A549 (cell line): ENCODE data around the genes ANGPT4 and FKBP1A.

DNA sequence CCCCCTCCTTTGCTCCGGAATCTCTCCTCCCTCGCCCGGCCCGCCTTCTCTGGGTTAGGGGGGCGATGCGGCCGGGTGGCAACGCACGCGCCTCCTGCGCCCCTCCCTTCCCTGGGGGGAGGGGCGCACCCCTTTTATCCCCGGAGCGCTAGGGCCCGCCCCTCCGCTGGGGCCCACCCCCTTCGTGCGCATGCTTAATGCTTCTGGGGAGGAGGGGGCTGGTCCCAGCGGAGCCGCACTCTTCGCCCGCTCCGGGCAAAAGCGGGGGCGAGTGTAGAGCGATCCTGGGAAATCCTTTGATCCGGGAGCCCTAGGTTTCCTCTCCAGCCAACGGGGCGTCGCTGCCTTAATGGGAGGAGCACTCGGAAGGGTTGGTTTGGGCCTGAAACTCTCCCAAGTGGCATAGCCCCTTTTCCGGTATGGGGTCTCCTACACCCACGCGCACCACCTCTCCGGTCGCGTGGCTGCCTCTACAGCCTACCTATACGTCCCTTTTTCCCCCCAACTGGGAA, 1.9 kb downstream of the SOX12 start:
- PRO-cap = bidirectional peak, plus-strand start at position 234 of the sequence, minus-strand start at position 110 of the sequence
CAGE:
- cytosol, long polyA plus RNA = no peak
- long polyA plus RNA = no peak
- nucleus, long polyA plus RNA = no peak

GRCh38 chr20:435593-436316, 26.6 kb downstream of the TBC1D20 start:
- PRO-cap = no peak
CAGE:
- cytosol, long polyA plus RNA = no peak
- long polyA plus RNA = no peak
- nucleus, long polyA plus RNA = no peak

GRCh38 chr20:437690-438217, 24.6 kb downstream of the TBC1D20 start:
- PRO-cap = no peak
CAGE:
- cytosol, long polyA plus RNA = no peak
- long polyA plus RNA = no peak
- nucleus, long polyA plus RNA = no peak

GRCh38 chr20:438333-439141, 23.8 kb downstream of the TBC1D20 start:
- PRO-cap = no peak
CAGE:
- cytosol, long polyA plus RNA = no peak
- long polyA plus RNA = no peak
- nucleus, long polyA plus RNA = no peak

DNA sequence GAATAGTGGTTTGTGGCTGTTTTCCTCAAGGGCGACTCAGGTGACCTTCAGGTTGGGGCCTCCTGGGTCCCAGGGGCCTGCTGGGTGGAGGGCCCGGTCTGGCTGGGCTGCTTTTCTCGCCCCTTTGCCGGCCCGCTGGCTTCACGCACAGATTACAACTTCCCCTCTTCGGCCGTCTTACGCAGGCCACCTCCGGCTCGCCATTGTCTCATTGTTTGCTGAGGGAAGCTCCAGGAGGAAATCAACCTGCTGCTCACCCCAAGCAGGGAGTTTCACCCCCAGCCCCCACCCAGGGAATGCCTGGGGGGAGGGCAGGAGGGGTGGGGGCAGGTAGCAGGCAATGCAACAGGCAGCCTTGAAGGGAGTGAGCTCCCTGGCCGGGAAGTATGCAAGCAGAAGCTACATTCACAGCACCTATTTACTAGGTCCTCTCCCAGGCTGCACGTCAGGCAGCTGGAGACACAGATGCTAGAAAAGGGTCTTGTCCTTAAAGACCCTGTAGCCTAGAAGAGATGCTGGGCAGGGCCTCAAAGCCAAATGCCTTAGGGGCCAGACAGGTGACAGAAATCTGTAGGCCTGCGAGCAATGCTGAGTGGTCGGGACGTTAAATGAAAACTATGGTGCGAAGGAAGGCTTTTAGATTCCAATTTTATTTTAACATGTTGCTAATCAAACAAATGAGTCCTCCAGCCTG, 31.1 kb upstream of the CSNK2A1 start:
- PRO-cap = no peak
CAGE:
- cytosol, long polyA plus RNA = no peak
- long polyA plus RNA = no peak
- nucleus, long polyA plus RNA = no peak

DNA sequence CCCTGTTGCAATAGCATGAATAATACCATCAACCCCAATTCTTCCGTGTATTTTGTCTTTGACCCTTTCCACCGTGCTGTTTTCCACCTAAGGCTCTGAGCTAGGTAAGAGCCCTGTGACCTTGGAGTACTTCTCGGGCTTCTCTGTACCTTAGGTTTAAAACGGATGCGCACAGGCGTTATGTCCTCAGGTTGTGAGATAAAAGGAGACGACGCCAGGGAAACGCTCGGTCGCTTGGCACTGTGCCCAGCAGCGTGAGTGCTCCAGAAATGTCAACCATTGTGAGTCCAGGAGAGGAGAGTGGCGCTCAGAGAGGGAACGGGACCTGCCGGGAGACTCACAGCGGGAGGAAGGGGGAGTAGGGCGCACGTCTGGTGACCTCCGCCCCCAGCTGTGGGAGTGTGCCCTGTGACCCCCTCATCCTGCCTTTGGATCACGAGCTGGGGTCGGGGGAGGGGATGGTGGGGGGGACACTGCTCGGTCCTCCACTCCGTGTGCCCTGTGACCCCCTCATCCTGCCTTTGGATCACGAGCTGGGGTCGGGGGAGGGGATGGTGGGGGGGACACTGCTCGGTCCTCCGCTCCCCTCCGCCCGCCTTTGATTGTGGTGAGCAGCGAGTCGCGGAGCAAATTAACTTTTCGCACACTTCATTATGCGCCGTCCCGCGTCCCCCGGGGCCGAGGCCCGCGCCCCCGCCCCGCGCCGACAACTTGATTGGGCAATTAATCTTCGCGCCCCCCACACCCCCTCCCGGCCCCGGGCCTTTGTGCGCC, 33.9 kb upstream of the SCRT2 start:
- PRO-cap = no peak
CAGE:
- cytosol, long polyA plus RNA = no peak
- long polyA plus RNA = no peak
- nucleus, long polyA plus RNA = no peak

DNA sequence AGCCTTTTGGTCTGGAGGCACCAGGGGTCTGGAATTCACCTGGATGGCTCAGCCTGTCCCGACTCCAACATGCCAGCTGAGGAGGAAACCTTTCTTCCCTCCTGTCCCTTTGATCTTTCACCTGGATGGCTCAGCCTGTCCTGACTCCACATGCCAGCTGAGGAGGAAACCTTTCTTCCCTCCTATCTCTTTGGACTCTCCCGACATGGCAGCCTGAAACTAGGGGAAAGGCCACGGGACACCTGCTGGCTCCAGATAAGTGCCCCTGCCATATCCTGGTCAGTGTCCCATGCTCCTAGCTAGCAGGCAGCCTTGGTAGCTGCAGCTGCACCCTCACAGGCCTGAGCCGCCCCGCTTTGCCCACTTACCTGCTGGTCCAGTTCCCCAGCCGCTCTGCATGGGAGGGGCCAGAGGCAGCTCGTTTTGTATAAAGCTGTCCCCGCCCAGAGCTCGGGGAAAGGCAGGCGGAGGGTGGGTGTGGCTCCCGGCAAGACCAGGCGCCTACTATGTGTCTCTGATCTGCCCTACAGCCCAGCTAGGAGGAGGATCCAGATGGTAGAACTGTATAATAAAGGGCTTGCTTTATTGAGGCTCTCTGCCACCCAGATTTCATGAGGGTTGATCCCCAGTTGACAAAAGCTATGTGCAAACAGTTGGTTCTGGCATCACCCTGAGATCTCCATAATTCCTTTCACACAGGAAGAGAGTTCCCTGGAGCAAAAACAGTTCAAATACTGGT, 7.5 kb upstream of the SLC52A3 start:
- PRO-cap = no peak
CAGE:
- cytosol, long polyA plus RNA = no peak
- long polyA plus RNA = no peak
- nucleus, long polyA plus RNA = no peak

- PRO-cap = no peak
CAGE:
- cytosol, long polyA plus RNA = no peak
- long polyA plus RNA = no peak
- nucleus, long polyA plus RNA = no peak
Measured at GRCh38 chr20:829557-830068, 3.9 kb upstream of the FAM110A start.

DNA sequence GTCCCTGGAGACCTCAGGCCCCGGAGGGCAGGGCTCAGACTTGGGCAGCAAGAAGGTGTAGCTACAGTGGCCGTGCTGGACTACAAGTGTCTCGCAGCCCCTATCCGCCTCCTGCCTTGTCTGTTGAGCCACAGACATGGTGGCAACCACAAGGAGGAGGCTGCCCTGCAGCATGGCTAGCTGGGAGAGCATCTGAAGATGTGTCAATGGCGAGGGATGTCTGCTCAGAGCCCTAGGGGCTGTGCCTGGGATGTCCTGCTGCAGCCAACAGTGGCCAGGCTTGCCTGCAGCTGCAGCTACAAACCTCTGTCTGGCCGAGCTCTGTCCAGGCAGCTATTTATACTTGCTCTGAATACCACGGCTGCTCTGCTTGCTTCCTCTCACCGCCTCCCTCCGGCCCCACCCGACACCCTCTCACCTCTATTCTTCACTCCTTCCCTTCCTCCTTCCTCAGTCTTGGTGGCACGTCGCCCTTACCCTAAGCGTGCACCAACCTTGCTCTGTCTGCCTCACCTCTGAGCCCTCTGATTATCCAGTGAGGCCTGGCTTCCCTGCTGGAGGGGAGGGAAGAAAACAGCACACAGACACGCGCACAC, at the start of gene ANGPT4:
TSS of gene ANGPT4 (minus strand) at position 312 of the 596 bp plus-strand sequence.
- PRO-cap = no peak
CAGE:
- cytosol, long polyA plus RNA = no peak
- long polyA plus RNA = no peak
- nucleus, long polyA plus RNA = no peak

DNA sequence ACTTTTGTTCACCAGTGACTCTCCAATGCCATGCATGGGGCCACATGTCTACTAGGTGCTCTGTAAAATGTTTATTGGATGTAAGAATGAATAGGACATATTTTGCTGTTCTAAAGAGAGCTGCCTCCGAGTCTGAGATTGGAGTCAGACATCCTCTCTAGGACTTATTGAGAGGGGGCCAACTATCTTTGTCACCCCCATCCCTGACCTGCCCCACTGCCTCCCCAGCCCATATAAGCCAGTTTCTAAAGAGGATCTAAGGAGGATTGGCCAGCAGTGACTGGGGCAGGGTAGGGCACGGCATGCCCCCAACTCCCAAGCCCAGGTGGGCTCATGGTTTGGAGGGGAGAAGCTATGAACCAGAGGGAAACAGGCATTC, 16.6 kb downstream of the RSPO4 start:
- PRO-cap = no peak
CAGE:
- cytosol, long polyA plus RNA = no peak
- long polyA plus RNA = no peak
- nucleus, long polyA plus RNA = no peak

- PRO-cap = no peak
CAGE:
- cytosol, long polyA plus RNA = no peak
- long polyA plus RNA = no peak
- nucleus, long polyA plus RNA = no peak
Measured at GRCh38 chr20:1130050-1130378, 11.6 kb downstream of the PSMF1 start.

DNA sequence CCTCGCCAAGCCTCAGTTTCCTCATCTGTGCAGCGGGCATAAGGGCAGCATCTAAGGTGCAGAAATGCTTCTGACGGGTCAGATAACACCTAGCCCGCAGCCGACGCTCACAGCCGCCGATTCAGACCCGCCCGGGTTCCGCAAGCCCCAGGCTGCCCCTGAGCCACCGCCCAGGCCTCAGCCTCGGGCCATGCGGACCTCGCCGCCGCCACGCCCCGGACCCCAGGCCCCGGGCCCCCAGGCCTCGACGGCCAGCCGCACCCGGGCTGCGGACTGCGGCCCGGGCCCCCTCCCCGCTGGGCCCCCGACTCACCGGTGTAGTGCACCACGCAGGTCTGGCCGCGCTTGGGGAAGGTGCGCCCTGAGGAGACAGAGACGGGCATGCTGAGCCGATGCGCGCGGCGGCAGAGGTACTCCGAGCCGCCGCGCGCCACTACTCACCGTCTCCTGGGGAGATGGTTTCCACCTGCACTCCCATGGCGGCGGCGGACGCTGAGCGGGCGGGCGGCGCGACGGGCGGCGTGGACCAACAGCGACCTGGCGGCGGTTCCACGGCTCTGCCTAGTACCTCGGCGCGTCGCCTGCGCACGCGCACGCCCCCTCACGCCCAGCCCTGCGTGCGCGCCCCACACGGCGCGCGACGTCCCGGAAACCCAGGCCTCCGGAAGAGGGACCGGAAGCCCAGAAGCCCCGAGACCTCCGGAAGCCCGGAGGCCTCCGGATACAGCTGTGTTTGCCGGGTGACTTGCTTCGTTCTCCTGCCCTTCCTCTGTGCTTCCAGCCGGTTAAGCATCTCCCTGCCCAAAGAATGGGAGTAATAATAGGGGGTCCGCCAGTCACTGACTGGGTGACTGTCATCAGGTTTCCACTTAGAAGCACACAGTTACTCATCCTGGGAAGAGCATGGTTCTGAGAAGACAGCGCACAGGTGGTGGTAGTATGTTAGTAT, at the start of gene FKBP1A:
TSS of gene FKBP1A (minus strand) at position 534 of the 949 bp plus-strand sequence.
- PRO-cap = bidirectional peak, plus-strand start at position 686 of the sequence, minus-strand start at position 539 of the sequence
CAGE:
- cytosol, long polyA plus RNA = start-site peak on the minus strand centred at position 551 of the sequence, 117 bp wide, 687 and 696 reads in 2 replicates
- long polyA plus RNA = start-site peak on the minus strand centred at position 538 of the sequence, 80 bp wide, 632 and 425 reads in 2 replicates
- nucleus, long polyA plus RNA = no peak

DNA sequence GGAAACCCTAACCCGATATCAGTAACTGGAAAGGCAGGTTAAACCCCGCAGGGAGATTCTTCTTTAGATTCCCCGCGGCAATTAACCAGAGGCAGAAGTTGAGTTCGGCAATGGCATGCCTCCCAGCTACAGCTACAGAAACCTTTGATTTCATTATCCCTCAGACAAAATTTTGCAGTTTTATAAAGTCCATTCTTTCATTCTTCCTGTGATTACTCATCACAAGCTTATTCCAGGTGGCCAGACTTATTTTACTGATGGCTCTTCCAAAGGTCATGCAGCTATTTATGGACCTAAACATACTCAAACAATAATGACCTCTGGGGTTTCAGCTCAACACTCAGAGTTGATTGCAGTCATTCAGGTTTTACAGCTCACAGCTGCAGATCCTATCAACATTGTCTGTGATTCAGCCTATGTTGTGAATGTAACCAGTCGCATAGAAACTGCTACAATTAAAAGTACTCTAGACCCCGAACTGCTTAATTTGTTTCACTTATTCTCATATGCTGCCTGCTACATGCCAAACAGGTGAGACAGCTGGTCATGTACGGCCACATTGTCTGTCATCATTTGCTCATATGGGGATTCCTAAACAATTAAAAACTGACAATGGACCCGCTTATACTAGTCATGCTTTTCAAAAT, 7.1 kb upstream of the FKBP1A start:
- PRO-cap = no peak
CAGE:
- cytosol, long polyA plus RNA = no peak
- long polyA plus RNA = no peak
- nucleus, long polyA plus RNA = no peak

DNA sequence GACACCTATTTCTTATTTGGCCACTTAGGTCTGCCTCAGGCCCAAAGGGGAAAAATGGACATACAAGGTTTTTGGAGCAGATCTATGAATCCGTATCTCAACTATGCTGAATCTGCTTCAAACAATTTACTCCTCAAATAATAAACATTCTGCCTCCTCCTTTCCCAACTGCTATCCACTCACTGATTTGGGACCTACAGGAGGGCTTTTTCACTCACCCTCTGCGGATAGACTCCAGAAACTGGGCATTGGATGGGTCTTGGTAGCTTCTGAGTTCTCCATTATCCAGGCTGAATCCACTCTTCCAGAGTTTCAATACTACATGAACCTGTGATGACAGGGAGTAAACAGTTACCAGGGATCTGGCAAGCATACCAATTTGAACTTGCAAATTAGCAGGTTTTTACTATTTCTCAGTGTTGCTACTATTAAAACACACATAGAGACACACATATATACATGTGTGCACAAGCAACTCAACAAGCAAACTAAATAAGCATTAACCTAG, 13.8 kb downstream of the NSFL1C start:
- PRO-cap = no peak
CAGE:
- cytosol, long polyA plus RNA = no peak
- long polyA plus RNA = no peak
- nucleus, long polyA plus RNA = no peak

GRCh38 chr20:1536764-1537147, 20.7 kb downstream of the SIRPD start:
- PRO-cap = no peak
CAGE:
- cytosol, long polyA plus RNA = no peak
- long polyA plus RNA = no peak
- nucleus, long polyA plus RNA = no peak

GRCh38 chr20:1803971-1804086, 91.4 kb upstream of the SIRPA start:
- PRO-cap = no peak
CAGE:
- cytosol, long polyA plus RNA = no peak
- long polyA plus RNA = no peak
- nucleus, long polyA plus RNA = no peak

- PRO-cap = no peak
CAGE:
- cytosol, long polyA plus RNA = no peak
- long polyA plus RNA = no peak
- nucleus, long polyA plus RNA = no peak
Measured at GRCh38 chr20:1905457-1905724, 10.2 kb downstream of the SIRPA start.

GRCh38 chr20:1927843-1928809, 32.9 kb downstream of the SIRPA start:
- PRO-cap = no peak
CAGE:
- cytosol, long polyA plus RNA = no peak
- long polyA plus RNA = no peak
- nucleus, long polyA plus RNA = no peak

DNA sequence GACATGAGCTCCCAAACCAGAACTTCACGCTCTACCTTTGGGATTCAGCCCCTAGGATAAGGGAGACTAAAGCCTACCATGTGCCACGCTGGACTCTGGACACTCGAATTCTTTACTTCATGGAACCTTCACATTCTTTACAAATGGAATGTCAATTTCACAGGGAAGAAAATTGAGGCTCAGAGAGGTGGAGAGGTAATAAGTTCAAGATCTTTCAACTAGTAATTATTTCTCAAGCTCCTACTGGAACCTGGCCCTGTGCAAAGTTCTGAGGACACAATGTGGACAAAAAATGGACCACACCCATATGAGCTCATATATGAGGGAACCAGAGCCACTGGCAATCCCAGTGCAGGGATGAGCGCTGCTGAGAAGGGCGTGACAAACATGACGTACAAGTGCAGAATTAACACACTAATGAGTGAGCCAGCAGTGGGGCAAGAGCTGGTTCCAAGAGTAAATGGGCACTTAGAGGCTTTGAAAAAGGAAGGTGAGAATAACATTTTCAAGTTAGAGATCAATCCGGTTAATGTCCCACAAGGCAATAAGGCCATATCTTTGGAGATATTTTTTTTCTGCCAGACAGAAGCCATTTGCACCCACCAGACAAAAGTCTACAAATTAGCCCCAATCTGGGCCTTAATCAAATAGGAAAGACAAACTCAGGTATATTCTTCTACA, 48.5 kb downstream of the SIRPA start:
- PRO-cap = no peak
CAGE:
- cytosol, long polyA plus RNA = no peak
- long polyA plus RNA = no peak
- nucleus, long polyA plus RNA = no peak

- PRO-cap = no peak
CAGE:
- cytosol, long polyA plus RNA = no peak
- long polyA plus RNA = no peak
- nucleus, long polyA plus RNA = no peak
Measured at GRCh38 chr20:1946573-1947681, 46.9 kb downstream of the PDYN start.